HTERT-HM (cell line): ENCODE results near the gene COPS7B.

- RRBS: no CpG with 5 or more reads among the region's 10 CpGs
Measured at GRCh38 chr2:231241707-231242638, 43.5 kb downstream of the ARMC9 start.

- RRBS: no CpG with 5 or more reads among the region's 8 CpGs
Measured at GRCh38 chr2:231281168-231281792, 82.8 kb downstream of the ARMC9 start.

GRCh38 chr2:231299347-231299921, 96.1 kb upstream of the B3GNT7 start:
- RRBS: no CpG with 5 or more reads among the region's 7 CpGs

GRCh38 chr2:231425684-231426770, 30.5 kb downstream of the B3GNT7 start:
- RRBS: 41% methylated on average over 7 of the region's 23 CpGs

DNA sequence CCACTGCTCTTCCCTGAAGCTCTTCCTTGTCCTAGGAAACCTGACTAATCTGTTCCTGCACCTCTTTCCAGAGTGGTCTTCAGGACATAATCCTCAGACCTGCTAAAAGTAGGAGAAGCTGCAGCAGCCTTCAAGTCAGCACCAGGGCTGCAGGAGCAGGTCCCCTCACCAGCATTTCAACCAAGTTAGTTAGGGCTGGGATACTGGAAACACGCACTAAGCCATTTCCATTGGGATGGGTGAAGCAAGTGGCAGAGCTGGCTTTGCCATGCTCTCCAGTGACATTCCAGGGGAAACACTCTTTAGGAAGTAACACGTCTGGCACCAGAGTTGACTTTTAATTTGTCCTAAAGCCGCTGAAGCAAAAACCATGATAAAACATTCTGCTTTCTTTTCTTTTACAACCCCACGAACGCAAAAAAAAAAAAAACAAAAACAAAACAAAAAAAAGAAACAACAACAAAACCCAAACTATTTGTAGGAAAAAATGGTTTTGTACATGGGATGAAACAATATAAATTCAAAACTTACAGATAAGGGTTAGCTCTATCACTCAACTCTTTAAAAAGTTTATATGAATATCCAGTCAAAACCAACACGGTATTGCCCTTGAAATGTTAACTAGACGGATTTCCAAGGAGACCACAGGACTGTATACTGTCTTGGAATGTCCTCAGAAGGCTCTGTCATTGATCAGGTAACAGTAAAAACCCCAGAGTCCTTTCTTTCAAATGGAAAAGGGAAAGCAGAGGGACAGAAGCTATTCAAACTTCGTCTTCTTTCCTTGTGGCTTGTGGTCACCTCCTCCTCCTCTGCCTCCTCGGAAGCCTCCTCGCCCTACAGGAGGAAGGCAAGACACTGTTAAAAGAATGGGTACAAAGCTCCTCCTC, 9.6 kb downstream of the NCL start:
- RRBS: no CpG with 5 or more reads among the region's 10 CpGs

GRCh38 chr2:231456418-231457103, 7.7 kb downstream of the NCL start:
- RRBS: no CpG with 5 or more reads among the region's 6 CpGs

DNA sequence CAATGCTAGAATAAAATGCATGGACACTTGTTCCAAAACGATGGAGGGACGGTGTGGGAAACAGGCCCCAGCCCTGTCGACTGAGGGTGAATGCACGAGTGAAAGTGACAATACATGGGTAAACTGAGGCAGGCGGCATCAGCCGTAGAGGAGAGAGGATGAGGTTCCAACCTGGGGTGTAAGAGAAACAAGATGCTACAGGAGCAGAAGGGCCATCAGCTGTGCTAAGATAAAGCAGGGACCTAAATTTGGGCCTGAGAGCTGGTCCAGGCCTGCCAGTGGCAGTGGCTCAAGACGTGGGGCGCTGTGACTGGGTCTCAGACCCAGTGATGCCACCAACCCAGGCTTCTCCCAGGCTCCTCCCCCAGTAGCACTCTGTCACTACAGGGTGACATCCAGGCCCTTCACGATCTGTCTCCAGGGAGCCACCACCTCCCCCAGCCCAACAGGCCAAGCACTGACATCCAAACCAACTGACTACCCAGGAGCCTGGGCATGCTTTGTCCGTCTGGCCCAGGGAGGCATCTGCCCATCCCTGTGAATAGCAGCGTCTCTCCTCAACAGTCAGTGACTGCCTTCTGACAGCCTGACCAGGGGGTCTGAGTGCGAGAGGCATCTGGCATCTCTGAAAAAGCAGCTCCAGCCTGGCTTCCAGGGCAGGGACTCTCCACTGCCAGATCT, 12.8 kb downstream of the TEX44 start:
- RRBS: no CpG with 5 or more reads among the region's 12 CpGs

GRCh38 chr2:231615100-231615349, 22.4 kb downstream of the TEX44 start:
- RRBS: no CpG with 5 or more reads among the region's 18 CpGs

DNA sequence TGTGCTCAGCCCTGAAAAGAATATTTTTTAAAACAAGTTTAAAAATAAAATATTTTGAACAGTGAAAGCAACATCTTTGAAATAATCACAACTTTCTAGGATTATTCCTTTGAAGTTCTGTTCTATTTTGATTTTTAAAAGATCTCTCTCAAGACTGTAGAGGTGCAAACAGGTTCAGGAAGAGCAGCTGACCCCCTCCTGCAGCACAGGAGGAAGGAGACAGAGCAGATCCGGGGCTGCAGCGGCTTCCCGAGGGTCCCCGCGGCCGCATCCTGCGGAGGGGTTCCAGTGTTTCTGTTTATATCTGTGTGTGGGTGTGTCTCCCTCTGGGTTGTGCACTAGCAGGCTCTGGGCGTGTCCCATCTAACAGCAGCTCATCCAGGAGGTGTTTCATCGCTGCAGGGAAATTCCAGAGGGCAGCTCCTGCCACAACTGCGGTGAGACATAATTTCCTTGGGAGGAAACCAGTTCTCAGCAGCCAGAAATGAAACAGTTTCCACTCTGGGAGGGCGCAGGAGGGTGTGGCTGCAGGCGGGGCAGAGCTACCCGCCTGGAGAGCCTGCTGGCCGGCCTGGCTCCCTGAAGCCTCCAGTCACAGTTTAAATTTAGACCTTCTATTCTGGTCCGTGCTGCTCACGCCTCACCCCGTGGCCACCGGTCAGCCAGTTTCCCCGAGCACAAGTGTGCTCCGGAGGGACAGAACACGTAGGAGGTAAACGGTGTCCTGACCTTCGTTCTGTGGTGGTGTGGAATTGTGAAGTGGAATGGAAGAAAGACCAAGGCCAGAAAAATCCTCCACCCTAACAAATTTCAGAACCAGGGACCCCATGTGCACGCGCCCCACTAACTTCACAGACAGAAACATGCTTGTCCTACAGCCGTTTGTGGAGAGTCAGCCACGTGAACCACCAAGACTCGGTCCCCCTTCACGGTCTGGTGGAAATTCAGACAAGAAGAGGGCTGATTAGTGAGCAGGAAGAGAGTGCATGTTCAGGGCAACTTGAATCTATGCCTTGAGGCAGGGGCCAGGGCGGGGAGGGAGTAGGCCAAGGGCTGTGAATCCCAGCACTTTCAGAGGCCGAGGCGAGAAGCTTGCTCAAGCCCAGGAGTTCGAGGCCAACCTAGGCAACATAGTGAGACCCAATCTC, 50.1 kb downstream of the TEX44 start:
- RRBS: 2% methylated on average over 5 of the region's 33 CpGs

DNA sequence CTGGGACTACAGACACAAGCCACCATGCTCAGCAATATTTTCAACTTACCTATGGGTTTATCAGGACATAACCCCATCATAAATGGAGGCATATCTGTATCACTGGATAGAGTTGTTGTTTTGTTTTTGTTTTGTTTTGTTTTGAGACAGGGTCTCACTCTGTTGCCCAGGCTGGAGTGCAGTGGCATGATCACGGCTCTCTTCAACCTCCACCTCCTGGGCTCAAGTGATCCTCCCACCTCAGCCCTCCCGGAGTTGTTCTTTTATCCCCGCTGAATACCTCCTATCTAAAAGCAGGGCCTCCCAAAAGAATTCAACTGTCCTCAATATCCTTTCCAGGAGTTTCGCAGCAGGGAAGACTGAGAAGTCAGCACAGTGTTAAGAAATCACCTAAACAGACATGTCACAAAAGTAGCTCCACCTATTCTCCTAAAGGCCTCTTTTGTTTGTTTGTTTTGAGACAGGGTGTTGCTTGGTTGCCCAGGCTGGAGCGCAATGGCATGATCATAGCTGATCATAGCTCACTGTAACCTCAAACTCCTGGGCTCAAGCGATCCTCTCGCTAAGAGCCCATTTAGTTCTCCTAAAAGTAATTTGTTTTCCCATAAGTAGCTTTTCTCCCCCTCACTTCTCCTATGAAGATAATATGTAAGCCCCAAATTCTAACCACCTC, 53.7 kb downstream of the TEX44 start:
- RRBS: no CpG with 5 or more reads among the region's 7 CpGs

GRCh38 chr2:231661890-231662645, 46.3 kb upstream of the PTMA start:
- RRBS: 5% methylated on average over 26 of the region's 90 CpGs

DNA sequence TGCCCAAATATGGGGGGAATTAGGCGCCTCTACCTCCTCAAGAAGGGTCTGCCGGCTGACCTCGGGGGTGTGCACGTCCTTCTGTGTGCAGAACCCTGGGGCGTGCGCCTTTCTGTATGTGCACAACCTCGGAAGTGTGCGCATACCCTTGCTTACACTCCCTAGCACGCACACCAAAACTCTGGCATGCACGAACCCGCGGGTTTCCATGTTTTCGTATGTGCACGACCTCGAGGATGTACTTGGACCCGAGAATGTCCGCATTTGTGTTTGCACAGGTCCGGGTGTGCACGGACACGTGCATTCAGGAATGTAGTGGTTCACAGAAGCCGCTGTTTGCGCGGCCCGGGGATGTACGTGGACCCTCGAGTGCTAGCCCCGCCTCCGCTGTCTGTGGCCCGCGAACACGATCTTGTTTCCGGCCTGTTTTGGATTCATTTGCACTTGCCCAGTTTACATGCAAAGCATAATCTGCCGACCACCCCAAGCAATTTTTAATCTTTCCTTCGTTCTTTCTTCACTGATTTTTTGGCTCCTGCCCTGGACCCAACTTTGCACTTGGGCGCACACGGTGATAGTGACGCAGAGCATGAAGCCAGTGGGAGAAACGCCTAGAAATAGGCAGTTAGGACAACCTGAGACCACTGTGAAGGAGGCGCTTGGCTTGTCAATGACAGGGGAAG, 45.5 kb upstream of the PTMA start:
- RRBS: 96% methylated on average over 15 of the region's 39 CpGs

GRCh38 chr2:231671610-231672167, 36.6 kb upstream of the PTMA start:
- RRBS: 45% methylated on average over 5 of the region's 18 CpGs

- RRBS: no CpG with 5 or more reads among the region's 21 CpGs
Measured at GRCh38 chr2:231672479-231673331, 35.6 kb upstream of the PTMA start.

- RRBS: no CpG with 5 or more reads among the region's 6 CpGs
Measured at GRCh38 chr2:231677720-231678147, 30.6 kb upstream of the PTMA start.

- RRBS: no CpG with 5 or more reads among the region's 5 CpGs
Measured at GRCh38 chr2:231684805-231685165, 23.5 kb upstream of the PTMA start.

- RRBS: 1% methylated on average over 37 of the region's 83 CpGs
Measured at GRCh38 chr2:231785936-231787234, at the start of gene COPS7B. TSS of gene COPS7B (plus strand) at chr2:231786445.

GRCh38 chr2:231791498-231792243, 5.4 kb downstream of the COPS7B start:
- RRBS: no CpG with 5 or more reads among the region's 6 CpGs

DNA sequence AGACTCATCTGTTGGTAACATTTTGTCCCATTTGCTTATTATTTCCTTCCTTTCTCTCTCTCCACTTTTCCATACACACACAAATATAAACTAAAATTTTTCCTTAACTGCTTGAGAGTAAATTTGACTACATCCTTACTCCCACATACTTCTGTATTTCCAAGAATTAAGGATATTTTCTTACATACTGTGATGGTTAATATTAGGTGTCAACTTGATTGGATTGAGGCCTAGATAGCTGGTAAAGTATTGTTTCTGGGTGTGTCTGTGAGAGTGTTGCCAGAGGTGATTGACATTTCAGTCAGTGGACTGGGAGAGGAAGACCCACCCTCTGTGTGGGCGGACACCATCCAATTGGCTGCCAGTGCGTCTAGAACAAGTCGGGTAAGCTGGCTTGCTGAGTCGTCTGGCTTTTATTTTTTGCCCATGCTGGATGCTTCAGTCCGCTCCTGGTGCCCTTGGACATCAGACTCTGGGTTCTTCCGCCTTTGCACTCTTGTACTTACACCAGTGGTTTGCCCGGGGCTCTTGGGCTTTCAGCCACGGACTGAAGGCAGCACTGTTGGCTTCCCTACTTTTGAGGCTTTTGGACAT, 24.2 kb downstream of the DIS3L2 start:
- RRBS: no CpG with 5 or more reads among the region's 8 CpGs

DNA sequence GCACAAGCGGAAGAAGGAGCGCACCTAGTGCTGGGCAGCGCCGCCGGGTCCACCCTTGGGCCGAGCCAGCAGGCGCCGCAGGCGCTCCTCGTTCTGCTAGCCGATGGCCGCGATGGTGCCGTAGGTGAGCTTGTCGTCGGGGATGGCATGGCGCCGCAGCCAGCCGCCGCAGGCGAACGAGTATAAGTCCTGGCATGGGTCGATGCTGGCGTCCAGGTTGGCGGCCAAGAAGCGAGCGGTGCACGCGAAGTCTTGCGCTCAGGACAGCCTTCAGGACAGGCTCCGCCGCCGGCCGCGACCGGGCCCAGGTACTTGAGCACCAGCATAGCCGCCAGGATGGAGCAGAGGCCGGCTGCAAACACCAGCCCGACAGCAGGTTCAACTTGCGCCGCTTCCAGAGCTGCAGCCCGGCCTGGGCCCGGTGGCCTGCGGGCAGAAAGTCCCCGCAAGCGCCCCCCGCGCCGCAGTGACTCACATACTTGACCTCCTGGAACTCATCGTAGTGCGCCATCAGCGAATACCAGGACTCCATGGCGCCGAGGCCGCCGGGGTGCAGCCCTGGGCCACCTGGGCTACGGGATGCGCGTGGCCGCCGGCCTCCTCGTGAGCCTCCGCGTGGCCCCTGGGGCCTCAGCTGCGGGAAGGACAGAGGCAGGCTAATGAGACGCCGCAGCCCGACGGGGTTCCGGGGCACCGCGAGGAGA, 8.5 kb downstream of the ALPP start:
- RRBS: 8% methylated on average over 20 of the region's 72 CpGs